Type B pancreatic cell (in vitro differentiated cells): ENCODE measurements around the genes ACSL5 and HABP2.

GRCh38 chr10:110989969-110990524 lies 70.6 kb downstream of the SHOC2 start:
- PRO-cap = unidirectional peak, plus-strand start at chr10:110990126

DNA sequence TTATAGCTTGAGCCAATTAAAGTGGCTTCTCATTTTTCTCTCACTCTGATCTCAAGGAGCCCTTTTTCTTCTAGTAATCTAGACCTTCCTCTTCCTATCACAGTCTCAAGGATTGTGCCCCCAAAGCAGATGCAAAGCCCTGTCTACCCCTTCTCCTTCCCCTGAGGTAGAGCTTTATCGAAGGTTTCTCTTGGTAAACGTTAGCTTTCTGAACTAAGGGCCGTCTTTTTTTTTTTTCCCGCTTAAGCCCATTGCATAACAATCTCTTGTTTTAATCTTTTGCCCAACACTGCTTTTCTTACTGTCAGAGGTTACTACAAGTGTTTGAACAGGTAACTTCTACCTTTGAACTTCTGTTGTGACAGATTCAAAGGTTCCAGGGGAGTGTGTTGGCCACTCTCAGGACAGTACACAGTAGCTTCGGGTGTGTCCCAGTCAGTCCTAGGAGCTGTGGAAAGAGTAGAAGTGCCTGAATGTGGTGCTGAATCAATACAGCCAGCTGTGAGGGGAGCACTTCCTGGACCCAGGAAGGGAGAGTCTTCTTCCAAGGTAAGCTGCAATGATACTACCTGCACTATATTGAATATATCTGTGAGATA lies at the start of gene ACSL5:
Gene ACSL5 (plus strand): TSS at position 396 of the 599 bp plus-strand sequence.
- PRO-cap = no peak

- PRO-cap = no peak
These were observed 16.0 kb downstream of the ZDHHC6 start for GRCh38 chr10:112430657-112431144.

GRCh38 chr10:112526929-112527327 lies 79.9 kb downstream of the VTI1A start:
- PRO-cap = no peak

DNA sequence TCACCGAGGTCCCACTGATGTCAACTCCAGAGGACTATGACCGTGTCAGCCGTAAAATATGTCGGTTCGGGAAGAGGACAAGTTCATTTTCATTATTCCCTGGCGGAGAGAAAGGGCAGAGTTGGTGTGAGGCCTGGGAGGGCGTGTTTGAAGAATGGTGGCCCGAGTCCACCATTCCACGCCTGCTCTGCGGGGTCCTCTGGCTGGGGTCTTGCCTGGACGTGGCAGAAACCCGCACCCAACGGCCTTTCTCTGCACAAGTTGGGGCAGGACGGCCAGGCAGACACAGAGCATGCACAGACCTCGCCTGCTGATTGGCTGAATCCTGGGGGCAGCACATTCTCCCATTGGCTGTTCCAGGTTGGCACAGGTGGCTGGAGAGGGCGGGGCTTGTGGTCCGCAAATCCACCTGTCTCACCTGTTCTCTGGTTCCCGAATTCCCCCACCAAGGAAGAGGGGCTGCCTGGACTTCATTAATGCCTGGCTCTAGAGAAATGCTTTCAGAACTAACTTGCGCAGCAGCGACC lies 105.0 kb upstream of the TCF7L2 start:
- PRO-cap = no peak

- PRO-cap = no peak
These were observed 35.5 kb upstream of the TCF7L2 start for GRCh38 chr10:112914578-112914948.

GRCh38 chr10:112951913-112952268 lies 1.8 kb downstream of the TCF7L2 start:
- PRO-cap = bidirectional peak, plus-strand start at chr10:112952079, minus-strand start at chr10:112952041

DNA sequence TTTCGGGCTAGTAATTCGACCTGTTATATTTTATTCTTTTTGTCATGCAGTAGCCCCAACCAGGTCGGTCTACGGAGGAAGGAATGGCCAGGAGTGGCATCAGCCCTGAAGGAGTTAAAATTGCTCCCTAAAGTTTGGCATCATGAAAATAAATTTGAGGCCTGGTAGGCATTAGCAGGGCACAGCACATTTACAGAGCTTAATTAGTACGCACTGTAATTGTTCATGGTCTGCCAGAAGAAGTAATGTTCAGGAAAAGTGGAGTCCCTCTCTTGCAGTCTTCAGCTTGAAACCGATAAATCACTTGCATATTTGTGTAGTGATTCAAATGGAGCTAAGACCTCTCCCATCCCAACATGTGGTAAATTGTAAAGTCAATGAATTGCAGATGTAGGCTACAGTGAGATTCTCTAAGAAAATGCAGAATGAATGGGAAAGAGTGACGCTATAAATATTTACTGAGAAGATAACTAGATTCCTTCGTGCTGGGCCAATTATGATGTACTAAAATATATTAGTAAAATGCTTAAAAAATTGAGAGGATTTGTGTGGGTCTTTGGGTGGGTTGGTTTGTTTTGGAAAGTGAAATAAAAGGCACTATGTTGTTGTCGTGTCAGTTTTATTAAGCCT lies 8.2 kb downstream of the TCF7L2 start:
- PRO-cap = no peak

- PRO-cap = no peak
These were observed 14.5 kb downstream of the TCF7L2 start for GRCh38 chr10:112964469-112965030.

- PRO-cap = no peak
These were observed 15.0 kb downstream of the TCF7L2 start for GRCh38 chr10:112965031-112965470.

DNA sequence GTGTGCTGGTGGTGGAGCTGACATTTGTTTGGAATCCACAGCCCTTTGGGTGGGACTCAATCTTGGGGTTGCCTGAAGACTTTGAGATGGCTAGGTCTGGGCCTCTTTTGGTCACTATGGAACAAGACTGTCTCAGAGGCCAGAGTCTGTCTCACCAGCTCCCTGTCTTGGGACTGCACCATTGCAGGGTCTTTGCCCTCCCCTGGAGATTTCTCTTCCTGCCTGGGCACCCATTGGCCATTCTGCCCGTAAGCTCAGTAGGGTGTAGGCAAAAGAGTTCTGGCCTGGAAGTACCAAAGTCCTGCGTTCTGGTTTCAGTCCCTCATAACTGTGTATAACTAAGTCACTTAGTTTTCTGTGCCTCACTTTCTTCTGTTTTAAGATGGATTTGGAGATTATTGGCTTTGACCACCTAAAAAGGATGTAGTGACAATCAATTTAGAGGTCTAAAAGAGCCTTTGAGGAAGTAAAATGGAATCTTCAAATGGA lies 80.8 kb downstream of the TCF7L2 start:
- PRO-cap = no peak

DNA sequence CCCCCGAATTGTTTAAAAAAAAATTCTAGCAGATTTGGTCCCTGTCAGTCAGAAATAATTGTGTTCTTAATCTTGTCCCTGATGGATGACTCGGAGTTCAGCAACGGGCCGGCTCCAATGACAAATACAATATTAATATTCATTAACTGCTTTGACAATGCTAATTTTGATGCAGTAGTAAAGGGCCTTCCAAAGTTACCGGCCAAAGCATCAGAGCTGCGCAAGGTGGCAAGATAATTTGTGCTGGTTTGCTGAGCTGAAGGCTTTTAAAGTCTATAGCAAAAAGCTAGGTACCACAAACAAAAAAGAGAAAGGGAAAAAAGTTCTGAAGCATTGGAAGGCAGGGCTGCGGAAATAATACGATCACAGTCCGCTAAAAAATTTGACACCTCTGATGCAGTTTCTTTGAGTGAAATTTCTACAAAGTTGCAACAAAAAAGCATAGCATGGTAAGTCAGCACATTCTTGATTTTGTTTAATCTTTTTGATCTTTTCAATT lies 175.5 kb downstream of the TCF7L2 start:
- PRO-cap = unidirectional peak, plus-strand start at position 72 of the sequence

GRCh38 chr10:113128663-113129704 lies 178.9 kb downstream of the TCF7L2 start:
- PRO-cap = no peak

GRCh38 chr10:113133571-113133873 lies 183.5 kb downstream of the TCF7L2 start:
- PRO-cap = no peak

- PRO-cap = no peak
These were observed 203.6 kb downstream of the TCF7L2 start for GRCh38 chr10:113153386-113154275.

GRCh38 chr10:113166449-113167031 lies 216.5 kb downstream of the TCF7L2 start:
- PRO-cap = no peak

GRCh38 chr10:113499012-113499391 lies 53.9 kb upstream of the HABP2 start:
- PRO-cap = no peak

DNA sequence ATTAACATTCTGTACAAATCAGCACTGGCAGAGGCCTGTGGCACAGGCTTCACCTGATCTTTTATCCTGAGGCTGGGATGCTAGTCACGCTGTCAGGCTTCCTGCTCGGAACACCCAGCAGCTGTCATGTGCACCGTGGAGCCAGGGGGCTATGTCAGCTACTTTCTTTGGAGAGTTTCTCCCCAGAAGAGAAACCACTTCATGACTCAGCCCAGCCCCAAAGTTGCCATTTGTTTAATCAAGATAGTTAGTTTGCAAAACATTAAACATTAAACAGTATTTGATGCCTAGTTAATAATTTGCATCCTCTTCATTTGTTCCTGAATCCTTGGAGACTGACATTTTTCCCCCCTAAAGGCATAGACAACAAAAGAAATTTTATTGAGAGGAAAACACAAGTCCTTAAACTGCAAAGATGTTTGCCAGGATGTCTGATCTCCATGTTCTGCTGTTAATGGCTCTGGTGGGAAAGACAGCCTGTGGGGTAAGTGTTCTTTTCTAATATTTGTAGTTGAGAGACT lies at the start of gene HABP2:
Gene HABP2 (plus strand): TSS at position 347 of the 521 bp plus-strand sequence.
- PRO-cap = no peak

DNA sequence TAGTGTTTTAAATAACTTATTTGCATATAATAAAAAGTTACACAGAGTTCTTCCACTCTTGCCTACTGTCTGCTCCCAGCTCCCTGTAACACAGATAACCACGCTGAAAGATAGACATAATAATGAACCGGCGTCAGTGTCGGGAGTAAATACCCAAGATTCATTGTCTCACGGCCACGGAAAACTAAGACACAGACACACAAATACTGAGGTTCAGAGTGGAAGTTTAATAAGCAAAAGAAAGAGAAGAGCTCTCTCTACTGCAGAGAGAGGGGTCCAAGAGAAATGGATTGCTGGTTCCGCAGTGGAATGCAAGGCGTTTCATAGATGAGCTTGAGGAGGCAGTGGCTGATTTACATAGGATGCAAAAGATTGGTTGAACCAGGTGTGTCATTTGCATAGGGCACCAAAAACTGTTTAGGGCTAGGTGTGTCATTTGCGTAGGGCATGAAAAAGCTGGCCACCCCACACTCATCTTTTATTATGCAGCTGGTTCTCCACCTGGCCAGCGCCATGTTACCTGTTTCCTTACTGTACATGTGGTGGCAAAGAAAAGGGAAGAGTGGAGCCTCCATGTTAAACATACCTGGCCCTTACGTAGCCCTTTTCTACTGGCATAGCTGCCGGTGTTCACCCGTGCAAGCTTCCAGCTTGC lies 32.9 kb downstream of the CASP7 start:
- PRO-cap = no peak

DNA sequence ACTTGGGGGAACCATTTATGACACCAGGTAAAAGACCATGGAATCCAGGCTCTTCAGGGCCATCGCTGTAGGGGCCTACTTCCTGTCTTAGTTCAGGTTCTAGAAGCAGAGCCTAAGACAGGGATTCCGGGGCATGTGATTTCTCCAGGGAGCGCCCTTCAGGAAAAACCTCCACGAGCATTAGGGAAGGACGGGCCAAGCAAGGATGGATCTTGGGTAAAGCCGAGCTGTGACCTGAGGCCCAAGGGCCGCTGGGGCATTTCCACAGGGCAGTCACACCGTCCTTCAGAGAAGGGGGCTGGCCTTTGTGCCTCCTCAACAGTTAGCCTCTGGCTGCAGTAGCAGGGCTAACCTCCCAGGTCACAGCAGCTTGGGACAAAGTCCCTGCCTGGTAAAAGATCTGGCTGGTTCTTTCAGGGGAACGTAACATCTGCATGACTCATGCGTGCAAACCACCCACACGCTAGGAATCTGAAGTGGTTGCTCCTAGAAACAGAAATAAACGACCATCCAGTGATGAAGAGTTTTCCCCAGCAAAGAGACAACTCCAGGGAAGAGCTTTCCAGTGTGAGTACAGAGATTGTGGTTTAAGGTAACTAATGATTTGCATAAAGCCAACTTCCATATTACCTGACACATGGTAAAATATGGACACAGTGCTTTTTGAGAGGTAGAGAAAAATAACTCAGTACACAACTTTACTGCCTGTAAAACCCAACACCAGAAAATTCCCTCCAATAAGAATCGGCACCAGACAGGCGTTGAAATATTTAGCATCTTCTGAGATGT lies 85.0 kb upstream of the ADRB1 start:
- PRO-cap = no peak